Non-pigmented ciliary epithelial cell (primary cell): Measurements from ENCODE around the gene PRDM7.

- RRBS: 89% methylated on average over 6 of the region's 24 CpGs
Measured at GRCh38 chr16:89759834-89760320, 38.5 kb downstream of the ZNF276 start.

GRCh38 chr16:89822448-89822881, 5.8 kb upstream of the SPIRE2 start:
- RRBS: no CpG with 5 or more reads among the region's 4 CpGs

GRCh38 chr16:89833915-89834132, 5.5 kb downstream of the SPIRE2 start:
- RRBS: no CpG with 5 or more reads among the region's 9 CpGs

GRCh38 chr16:89847506-89848247, 19.4 kb downstream of the SPIRE2 start:
- RRBS: no CpG with 5 or more reads among the region's 23 CpGs

GRCh38 chr16:89854239-89854661, 19.1 kb upstream of the TCF25 start:
- RRBS: no CpG with 5 or more reads among the region's 24 CpGs

DNA sequence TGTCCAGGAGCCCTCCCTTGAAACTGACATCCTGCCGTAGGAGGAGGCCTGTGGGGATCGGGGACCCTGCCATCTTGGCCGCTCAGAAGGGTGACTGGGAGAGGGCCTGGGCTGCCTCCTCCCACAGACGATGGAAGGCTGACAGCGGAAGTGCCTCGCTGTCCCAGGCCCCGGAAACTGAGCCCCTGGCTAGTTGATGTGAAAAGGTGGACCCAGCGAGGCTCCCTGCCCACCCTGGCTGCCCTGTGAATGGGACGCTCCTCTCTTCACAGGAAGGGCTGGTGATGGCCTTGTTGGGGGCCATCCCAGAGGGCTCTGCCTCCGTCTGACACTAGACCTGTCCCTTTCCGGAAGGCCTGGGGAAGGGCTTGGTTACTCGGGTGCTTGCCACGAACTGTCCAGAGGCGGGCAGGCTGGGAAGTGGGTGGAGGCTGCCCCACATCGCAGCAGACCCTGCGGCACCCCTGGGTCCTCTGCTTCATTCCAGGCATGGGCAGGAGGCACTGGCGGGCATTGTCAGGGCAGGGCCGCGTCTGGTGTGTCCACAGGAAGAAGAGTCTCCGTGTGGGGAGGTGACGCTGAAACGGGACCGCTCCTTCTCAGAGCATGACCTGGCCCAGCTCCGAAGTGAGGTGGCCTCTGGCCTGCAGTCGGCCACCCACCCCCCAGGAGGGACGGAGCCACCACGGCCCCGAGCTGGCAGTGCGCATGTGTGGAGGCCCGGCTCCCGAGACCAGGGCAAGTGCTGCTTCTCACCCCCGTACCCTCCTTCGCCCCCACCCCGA, 14.6 kb upstream of the TCF25 start:
- RRBS: no CpG with 5 or more reads among the region's 34 CpGs

DNA sequence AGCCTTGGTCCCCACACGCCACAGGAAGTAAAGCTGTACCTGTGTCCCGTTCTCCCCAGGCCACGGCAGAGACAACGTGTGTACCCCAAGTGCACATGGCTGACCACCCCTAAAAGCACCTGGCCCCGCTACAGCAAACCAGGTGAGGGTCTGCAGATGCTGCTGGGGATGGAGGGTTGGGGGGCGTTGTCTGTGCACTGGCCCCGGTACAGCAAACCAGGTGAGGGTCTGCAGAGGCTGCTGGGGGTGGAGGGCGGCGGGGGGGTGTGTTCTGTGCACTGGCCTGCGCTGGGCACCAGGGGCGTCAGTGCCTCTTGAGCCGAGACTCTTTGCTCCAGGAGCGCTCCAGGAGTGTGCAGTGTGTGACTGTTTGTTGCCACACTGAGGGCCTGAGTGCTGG, 18.7 kb downstream of the TCF25 start:
- RRBS: no CpG with 5 or more reads among the region's 13 CpGs

DNA sequence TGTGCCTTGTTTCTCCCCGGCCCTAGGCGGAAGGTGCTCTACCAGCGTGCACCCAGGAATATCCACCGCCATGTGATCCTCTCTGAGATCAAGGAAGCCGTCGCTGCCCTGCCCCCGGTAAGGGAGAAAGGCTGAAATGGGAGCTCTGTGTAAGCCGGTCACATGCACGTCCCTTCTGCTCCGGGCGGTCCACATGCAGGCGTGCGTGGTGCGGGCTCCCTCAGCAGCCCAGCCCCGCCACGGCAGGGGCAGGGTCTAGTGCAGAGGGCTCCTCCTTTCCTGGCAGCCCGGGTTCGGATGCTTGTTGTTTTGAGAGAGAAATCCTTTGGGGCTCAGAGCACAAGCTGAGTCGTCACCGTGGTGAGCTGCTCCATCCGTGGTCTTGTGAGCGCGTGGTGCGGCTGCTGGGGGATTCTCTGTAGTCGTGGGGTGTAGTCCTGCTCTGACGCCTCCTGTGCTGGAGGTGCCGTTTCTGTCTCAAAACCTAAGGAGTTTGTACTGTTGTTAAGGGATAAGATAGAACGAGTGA, 12.4 kb upstream of the MC1R start:
- RRBS: 95% methylated on average over 7 of the region's 28 CpGs

GRCh38 chr16:90020174-90020555, 909 bp upstream of the DBNDD1 start:
- RRBS: no CpG with 5 or more reads among the region's 5 CpGs

- RRBS: no CpG with 5 or more reads among the region's 46 CpGs
Measured at GRCh38 chr16:90077189-90078206, at the start of gene PRDM7. TSS of gene PRDM7 (minus strand) at chr16:90077331.